Fallopian tube (tissue), 1 donor: ENCODE data around the genes FKBP7, PLEKHA3 and TTN.

DNA sequence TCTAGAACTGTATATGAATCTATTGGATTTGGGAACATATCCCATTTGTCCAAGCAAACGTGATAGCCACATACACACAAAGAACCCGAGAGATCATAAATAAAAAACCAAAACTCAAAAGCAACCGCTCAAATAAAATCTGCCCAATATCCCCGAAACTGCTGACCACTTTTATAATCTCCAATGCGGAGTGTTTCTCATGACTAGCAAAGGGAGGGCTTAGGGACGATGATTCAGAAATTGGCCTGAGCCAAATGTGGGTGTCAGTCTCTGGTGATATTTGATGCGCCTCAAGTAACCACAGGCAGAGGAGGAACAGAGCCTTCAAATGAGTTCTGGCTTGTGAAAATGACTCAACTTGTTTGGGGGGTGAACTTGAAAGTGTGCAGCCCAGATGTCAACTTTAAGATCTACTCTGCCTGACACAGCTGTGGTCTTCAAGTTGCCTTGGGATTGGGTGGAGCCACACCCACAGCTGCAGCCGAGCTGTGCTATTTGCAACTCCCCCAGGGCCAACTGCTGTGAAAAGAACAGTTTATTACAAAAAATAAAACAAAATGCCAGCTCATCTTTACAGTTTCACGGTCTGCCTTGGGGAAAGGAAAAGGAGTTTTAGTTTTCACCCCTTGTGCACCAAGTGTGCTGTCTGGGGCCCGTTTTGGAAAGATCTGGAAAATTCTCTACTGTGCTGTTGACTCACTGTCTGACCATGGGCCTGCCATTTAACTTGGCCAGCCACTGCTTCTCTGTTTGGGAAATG lies 222.0 kb downstream of the MTX2 start:
- PRO-cap: unidirectional peak, minus-strand start at position 173 of the sequence

GRCh38 chr2:176638782-176639091 lies 369.5 kb downstream of the MTX2 start:
- PRO-cap: no peak

DNA sequence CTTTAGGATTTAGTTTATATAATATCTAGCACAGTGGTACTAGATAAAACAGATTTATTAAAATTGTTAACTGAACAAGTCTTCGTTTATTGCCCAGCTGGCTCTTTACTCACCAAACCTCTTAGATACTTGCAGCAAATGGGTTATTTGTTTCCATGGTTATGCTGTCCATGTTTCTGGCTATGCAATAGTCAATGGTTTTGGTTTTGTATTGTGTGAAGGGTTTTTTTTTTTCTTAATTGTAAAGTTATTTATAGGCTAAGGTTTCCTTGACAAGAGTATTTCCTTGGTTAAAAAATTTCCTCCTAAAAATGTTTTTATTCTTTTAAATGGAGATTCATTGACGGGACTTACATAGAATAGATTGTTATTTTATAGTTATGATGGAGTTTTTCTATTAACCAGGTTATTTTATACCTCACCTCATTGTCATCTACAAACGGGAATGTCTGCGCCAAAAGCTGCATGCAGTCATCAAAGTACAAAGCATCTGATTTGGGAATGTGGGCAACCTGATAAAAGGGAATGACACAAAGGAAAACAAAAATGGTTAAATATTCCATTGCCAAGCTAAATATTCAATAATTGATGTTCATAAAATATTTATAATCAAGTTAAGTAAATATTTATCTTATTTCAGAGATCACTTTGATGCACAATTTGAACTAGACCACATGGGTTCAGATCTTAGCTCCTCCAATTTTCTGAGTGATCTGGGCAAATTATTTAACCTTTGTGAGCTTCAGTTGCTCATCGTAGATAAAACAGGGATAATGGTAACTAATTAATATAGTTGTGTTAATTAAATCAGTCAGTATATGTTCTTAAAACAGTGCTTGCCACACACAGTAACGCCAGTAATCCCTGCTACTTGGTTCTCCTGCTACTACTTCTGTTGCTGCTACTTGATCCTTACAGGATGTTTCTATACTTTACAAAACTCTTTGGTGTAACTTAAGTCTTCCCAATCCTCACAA lies 20.5 kb downstream of the HNRNPA3 start:
- PRO-cap: no peak

DNA sequence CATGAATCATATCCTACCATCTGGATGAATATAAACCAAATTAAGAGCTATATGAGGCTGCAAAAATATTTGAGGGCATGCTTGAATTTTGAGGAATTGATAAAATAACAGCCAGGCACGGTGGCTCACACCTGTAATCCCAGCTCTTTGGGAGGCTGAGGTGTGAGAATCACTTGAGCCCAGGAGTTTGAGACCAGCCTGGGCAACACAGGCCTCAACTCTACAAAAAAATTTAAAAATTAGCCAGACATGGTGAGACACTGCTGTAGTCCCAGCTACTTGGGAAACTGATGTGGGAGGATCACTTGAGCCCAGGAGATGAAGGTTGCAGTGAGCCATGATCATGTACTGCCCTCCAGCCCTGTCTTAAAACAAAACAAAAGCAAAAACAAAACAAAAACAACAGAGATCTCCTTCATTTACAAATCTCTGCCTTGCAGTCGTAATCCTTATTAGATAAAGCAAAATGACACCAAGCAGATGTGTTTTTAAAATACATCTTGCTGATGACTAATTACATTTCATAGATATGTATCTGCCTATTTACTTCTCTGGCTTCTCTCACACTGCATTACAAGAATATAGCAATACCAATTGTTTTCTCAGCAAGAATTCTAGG lies 23.0 kb downstream of the NFE2L2 start:
- PRO-cap: no peak

DNA sequence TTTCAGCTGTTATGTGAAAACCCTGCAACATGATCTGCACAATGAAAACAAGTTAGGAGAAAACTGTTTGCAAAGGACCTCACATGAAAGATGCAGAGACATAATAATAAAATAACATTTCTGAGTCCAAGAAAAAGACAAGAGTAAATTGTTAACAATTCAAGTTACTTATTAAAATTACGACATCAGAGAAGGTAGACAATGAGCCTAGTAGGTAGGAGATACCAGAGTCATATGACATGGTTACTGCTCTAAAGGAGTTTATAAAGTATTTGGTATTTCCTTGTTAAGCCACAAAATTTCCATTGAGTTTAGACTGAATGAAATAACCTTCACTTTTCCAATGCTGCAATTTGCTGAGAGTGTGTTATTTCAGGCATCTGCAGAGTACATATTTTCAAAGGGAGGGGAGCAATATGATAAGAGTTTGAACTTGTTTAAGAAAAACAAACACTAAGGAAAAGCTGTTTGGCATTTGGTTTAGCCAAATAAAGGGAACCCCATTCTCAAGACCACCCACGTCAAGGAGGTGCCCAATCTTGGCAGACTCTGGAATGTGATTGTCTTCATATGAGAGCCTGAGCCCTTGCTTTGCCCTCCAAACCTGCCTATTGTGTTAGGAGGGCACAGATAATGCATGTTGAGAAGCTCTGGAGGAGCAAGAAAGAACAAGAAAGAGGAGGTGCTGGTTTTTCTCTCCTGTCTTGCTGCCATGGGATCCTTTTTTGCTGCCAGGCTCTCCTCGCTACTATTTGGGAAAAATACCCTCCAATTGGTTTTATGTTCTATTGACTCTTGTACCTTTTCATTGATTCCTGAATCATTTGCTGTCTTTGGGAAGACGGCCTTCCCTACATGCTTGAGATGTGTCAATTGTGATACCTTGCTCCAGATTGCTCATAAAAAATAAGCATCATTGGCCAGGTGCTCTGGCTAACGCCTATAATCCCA lies 2.0 kb upstream of the NFE2L2 start:
- PRO-cap: unidirectional peak, minus-strand start at position 236 of the sequence

DNA sequence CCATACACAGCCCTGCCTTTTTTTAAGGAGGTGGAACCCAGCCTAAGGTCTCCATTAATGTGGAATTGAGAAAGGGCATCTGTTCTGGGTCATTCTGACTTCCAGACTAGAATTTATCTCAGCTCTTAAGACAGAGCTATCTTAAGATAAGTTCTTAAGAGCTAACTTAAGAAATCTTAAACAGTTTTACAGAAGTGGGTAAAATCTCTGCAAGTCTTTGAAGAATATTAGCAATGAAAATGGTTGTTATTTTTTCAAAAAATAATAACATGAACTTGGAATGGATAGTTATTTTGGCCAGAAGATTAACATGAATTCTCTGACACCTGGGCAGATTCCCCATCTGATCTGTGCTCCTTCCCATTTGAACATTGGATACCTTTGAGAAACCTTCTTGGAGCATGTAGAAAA lies 42.2 kb upstream of the NFE2L2 start:
- PRO-cap: no peak

GRCh38 chr2:178125423-178126279 lies 13.4 kb downstream of the RBM45 start:
- PRO-cap: no peak

DNA sequence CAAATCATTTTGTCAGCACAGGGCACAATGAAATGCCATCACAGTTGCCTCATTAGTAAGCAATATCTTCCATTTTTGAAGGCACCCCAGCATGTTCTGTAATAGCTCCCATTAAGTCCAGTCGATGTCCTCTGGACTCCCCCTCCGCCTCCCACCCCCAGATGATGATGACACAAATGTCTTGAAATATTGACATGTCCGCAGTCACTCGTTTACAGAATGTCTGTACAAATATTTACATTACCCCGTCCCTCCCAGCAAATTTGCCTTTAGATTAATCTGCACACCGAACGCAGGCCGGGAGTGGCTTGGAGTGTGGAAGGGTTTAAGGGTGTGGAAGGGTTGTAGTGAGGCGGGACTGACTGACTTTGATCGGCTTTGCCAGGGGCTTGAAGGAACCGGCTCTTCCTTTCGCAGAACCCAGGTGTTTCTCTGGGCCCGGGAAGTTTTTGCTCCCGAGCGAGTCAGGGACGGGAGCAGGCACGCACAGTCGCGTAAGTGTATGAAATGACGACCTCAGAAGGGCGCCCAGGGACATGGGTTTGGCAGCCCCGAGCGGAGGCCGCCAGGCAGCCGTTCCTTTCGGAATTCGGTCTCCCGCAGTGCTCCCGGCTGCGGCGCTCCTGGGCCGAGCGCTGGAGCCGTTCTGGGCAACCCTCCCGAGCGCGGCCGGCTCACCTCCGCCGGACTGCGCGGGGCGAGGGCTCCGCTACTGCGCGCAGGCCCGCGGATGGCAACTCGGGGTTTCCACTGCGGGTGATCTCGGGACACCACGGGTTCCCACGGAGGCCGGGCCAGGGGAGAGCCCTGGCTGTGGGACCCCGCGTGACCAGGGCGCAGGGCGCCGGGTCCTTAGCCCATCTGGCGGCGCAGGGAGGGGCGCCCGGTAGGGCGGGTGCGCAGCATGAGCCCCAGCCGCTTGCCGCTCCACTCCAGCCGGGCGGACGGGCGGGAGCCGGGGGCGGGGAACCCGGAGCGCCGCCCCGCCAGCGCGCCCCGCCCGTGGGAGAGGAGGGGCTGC lies 556 bp upstream of the OSBPL6 start:
- PRO-cap: bidirectional peak, plus-strand start outside the sequence, minus-strand start at position 946 of the sequence

DNA sequence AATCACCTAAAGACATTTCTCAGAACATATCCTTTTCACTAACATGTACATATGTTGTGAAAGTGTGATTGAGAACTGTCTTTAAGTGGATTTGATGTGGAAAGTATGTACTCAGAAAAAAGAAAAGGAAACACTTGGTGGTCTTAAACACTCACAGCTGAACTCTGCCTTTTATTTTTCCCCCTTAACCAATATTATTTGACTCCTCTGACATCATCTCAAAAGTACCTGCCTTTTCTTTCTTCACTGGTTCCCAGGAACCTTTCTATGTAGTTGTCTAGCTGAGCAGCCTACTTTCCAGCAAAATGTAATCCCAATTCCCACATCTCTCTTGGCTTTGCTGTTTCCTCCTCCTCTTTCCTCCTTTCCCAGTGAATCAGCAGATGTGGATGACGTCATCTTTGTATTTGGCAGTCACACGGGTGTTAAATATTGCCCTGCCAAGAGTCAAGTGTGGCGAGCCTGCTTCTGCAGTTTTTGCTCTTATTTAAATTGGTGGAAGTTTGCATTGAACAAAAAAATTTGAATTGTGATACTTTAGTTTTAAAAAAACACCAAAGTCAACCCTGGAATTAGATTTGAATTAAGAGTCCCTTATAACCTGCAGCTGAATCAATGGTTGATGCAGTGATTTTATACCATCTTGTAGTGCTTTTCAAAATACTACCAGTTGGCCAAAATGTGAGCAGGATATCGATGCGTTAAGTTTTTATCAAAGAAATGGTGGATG lies 47.9 kb downstream of the OSBPL6 start:
- PRO-cap: no peak

DNA sequence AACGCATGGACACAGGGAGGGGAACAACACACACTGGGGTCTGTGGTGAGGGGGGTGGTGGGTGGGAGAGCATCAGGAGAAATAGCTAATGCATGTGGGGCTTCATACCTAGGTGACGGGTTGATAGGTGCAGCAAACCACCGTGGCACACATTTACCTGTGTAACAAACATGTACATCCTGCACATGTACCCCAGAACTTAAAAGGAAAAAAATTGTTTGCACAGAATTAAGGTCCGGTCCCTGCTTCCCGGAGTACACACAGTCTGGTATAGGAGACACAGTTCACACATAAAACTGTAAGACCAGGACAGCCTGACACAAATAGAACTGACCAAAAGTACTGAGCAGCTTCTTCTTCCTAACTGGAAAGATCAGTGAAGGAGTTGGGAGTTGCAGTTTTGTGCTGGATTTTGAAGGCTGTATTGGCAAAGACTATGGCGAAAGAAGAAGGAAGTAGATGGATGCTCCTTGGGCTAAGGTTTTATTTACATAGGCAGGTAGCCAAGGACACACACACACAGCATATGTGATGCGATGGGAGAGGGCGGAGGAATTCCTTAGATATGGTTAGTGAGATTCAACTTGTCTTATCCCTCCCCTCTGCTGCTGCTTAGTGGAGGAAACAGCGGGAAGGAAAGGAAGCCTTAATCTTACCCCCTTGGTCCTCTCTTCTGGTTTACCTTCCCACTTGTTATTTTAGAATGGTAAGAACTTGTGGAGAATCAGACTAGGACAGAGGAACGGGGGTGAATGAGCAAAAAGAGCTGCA lies 87.6 kb downstream of the OSBPL6 start:
- PRO-cap: no peak

DNA sequence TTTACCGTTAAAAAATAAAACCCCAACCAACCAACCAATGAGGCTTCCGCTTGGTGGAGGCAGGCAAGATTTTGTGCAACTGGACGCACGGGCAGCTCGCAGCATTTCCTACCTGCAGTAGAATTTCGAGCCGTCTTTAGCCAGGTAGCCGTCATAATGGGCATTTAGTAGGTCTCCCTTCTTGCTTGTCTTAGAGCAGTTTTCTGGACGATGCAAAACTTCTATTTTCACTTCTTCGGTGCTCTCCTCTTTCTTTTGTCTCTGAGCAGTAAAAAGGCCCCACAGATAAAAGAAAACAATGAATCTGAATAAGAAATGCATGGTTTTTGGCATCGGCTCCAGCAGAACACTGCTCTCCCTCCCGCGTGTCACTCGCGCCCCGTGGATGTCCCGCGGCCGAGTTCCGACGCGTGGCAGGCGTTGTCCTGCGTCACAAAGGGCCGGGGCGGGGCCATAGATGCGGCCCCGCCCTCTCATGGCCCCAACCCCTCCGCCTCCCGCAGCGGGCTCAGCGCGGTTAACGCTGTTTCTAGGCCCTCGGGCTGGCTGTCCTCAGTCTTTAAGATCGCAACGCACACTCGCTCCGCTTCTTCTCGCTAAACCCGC lies at the start of gene FKBP7:
Gene FKBP7, minus strand, starts transcription at position 434 of the 606 bp plus-strand sequence.
- PRO-cap: bidirectional peak, plus-strand start at position 520 of the sequence, minus-strand start at position 387 of the sequence

GRCh38 chr2:178479944-178480945 lies at the start of gene PLEKHA3:
Gene PLEKHA3, plus strand, starts transcription at chr2:178480457.
- PRO-cap: bidirectional peak, plus-strand start at chr2:178480469, minus-strand start at chr2:178480217

- PRO-cap: no peak
Observed at GRCh38 chr2:178617555-178618208, 137.4 kb downstream of the PLEKHA3 start.

DNA sequence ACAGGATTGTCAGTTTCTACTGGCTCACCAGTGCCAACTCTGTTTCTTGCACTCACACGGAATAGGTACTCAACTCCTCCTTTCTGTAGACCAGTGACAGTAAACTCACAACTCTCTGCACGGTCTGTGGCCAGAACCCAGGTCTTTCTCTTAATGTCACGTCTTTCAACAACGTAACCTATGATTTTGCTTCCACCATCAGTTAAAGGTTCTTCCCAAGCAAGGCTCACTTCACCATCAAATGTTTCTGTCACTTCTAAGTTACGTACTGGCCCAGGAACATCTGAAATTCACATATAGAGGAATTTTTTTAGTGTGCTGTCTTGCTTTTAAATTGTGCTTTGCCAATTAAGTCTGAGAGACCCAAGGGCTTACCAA lies 137.9 kb downstream of the PLEKHA3 start:
- PRO-cap: no peak

DNA sequence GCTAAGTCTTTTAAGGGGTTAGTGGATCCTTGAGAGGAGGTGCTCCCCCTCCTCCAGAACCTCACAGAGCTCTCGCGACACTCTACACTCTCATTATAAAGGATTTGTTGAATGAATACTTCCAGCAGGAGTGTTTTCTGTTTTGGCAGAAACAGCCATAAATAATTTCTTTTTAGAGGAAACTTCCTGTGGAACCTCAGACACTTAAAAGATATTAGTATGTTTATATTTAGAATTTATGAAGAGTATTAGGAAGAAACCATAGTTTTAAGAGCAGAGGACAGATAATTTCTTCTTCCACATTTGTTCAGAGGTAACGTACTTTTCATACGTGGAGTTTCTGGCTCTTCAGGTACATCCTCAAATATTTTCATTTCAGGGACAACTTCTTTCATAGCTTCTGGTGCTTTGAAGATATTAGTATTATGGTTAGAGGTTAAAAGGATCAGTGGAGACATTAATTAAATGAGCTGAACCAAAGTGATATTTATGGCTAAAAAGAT lies 142.1 kb downstream of the TTN start:
- PRO-cap: no peak

GRCh38 chr2:178807011-178808089 lies at the start of gene TTN:
Gene TTN, minus strand, starts transcription at chr2:178807423.
- PRO-cap: no peak

DNA sequence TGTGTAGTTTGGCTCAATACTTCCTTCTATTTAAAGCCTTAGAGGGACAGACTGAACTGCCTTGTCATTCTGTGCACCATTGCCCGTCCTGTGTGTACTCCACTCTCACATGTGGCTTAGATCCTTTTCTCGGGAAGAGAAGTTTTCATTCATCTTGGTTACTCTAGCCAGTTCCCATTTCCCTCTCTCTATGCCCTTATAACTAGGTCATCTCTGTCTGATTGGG lies 84.9 kb upstream of the TTN start:
- PRO-cap: no peak

DNA sequence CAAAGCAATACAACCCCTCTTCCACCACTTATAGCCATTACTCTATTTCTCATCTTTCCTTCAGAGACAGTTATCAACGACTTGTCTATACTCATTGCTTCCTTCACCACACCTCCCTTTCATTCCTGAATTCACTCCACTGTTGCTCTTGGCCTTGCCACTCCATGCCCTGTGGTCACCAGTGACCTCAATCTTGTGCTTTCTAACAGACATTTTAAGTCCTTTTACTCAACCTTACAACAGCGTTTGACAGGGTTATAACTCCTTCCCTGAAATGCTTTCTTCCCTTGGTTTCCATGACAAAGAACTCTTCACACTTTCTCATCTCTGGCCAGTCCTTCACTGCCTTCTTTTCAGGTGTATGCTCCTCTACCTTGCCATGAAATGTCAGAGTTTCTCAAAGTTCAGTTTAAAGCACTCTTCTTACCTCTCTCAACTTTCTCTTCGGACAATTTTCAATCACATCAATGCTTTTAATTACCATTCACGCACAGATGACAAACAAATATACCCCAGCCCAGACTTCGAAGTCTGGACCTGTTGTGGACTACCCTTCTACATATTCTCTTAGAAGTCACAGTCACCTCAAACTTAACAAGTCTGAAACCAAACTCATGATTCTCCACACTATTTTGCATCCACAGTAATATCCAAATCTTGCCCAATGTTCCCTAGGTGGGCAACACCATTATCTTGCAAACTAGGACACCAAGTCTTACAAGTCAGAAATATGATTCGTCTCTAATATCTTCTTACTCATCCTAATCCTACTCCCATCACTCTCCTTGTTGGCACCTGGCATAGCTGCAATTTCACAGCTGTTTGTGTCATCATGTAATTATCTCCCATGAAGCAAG lies 90.9 kb upstream of the CCDC141 start:
- PRO-cap: no peak

GRCh38 chr2:179235569-179236156 lies 29.0 kb downstream of the SESTD1 start:
- PRO-cap: no peak

DNA sequence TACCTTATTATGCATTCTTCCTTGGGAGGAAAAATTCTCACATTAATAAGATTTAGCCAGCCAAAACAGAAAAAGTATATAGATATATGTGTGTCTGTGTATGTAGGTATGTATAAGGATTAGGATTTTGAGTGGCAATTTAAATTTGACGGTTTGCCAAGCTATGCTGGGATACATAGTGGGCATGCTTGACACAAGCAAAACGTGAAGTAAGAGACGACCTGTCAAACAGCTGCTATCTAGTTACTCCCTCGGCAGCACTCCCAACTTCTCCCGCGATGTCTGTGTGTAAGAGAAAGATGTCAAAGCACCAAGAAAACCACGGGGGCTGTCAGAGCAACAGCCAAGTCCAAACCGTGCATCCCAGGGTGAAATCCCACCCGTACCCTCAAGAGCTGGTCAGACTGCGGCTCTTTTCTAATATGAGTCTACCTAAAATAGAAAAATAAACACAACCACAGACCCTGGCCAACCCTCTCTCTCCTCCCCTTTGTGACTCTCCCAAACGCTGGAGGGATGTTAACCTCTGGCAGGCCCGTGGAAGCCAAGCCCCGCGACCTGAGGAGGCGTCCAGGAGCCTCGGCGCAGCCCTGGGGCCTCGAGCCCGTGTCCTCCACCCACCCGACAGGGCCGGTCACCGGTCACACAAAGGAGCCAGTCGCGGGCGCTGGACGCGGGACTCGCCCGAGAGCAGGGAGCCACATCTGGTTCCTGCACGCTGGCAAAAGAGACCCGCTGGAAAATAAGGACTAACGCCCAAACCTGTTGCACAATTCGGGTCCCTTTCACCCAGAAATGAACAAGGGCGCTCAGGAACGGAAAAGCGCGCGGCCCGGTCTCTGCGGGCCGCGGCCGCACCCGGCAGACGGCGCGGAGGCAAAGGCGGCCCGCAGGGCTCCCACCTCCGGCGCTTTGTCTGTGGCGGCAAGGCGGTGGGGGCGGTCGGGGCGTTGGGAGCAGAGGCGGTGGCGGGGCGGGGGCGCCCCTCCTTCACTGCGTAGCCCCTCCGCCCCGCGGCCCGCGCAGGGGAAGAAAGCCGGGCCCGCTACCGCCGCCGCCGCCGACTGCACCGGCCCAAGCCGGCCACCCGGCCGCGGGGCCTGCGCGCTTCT lies 920 bp downstream of the SESTD1 start:
- PRO-cap: unidirectional peak, plus-strand start at position 227 of the sequence; unidirectional peak, plus-strand start at position 334 of the sequence; unidirectional peak, plus-strand start at position 648 of the sequence; unidirectional peak, plus-strand start at position 864 of the sequence; bidirectional peak, plus-strand start at position 1,033 of the sequence, minus-strand start at position 918 of the sequence